Mesenchymal stem cell of Wharton's jelly (primary cell): ENCODE measurements around a stretch of chr16.

DNA sequence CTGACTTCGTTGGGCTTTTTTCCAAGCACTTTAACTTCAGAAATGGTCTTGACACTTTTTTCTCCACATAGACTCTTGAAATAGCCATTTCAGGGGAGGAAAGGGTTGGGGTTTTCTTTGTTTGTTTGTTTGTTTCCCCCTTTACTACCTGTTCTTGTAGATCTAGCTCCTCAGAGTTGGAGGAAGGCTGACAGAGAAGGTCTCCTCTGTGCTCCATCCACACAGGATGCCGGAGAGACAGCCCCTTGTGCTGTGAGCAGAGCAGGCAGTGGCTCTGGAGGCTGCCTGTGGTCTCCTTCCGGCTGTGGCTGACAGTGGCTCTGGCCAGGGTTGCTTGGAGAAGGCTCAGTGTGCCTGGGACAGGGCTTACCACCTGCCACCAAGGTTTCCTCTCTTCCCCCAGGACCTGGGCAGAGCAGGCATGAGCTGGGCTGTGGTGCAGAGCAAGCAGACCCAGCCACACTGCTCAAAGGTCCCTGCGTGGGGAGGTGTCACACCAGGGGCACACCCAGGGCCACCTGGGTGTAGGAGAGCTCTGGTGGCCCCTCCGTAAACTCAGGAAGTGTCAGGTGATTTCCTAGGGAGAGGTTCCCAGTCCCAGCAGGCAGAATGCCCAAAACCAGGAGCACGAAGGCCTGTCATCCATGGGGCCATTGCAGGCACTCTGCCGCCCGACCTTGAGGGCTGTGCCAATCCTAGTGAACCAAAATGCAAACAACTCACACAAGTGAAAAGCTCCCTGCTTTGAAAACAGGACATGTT lies 21.6 kb downstream of the CIBAR2 start:
- CAGE, long polyA plus RNA, result no peak

DNA sequence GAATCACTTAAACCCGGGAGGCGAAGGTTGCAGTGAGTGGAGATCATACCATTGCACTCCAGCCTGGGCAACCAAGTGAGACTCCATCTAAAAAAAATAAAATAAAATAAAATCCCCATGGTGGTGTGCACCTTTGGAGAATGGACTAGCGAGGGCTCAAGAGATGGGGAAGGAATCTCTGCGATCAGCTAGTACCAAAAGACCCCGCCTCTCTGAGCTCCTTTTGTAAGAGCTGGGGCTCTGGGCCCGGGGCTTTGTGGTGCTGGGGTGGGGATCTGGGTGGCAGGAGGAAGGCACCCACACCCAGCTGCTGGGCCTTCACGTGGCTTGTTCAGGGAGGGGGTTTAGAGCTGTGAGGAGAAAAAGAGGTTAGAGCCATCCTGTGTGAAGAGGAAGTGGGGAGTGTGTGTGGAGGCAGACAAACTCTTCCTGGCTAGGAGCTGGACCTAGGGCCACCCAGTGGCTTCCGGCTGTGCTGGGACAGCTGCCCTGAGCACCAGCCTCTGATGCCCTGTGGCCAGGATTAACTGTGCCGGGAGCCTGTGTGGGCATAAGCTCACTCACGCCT lies 7.6 kb downstream of the CIBAR2 start:
- CAGE, long polyA plus RNA, result no peak

- CAGE, long polyA plus RNA, result no peak
Measured at GRCh38 chr16:85159329-85159966, 47.2 kb upstream of the CIBAR2 start.

DNA sequence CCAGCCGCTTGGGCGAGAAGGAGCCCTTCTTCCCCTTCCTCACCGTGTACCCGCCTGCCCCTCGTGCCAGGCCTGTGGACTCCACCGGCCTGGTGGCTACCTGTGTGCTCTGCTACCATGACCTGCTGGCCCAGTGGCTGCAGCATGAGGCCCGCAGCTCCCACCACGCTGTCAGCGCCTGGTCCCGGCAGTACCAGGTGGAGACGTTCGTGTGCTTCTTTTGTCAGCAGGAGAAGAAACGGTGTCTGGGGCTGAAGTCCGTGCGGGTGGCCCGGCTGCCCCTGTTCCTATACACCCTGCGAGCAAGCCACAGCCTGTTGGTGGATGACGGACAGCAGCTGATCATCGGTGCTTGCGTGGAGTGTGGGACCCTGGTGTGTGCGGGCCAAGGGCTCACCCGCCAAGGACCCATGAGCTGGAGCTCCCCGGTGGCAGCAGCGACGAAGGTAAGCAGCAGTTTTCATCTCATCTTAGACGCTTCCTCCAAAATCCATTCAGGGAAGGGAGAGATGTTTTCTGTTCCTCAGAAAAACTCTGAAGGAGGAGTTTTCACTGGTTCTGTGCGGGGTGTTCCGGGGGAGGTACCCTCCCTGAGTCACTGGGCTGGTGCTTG lies 59.2 kb upstream of the CIBAR2 start:
- CAGE, long polyA plus RNA, result no peak

DNA sequence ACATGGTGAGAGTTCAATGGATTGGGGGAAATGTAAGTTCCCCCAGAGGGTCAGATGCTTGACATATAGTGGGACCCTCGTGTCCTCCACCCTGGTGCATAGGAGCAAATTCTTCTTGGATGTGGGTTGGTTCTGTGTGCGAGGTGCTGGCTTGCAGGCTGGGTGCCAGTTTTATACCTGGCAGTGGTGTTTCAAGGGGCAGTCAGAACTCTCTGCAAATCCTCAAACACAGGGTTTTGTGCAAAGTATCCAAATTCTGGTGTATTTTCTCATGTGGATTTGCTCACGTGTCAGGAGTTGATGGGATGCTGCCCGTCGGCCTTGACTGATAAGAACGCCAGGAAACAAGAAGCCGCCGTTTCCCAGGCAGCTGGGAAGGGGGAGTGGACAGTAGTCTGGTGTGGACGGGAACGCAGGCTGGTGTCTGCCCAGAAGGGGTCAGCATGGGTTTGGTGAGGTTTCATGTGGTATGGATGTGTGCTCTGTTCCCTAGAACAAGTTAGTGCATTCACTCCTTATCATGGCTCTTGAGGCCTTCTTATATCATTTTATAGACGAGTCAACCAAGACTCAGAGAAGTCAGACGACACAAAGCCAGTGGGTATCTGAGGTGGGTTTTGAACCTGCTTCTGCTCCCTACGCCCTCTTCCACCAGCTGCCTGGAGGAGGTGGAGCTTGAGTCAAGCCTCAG lies 61.3 kb upstream of the CIBAR2 start:
- CAGE, long polyA plus RNA, result no peak

- CAGE, long polyA plus RNA, result no peak
Measured at GRCh38 chr16:85187050-85187421, 74.8 kb upstream of the CIBAR2 start.

DNA sequence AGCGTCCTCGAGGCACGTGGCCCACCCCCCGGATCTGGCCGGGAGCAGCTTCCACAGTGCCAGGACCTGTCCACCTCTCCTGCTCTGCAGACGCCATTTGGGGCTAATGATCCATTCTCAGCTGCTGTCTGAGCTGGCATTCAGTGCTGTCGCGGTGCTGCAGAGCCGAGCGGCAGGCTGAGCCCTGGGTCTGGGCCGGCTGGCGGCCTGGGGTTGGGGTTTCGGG lies 197.2 kb upstream of the CIBAR2 start:
- CAGE, long polyA plus RNA, result no peak

DNA sequence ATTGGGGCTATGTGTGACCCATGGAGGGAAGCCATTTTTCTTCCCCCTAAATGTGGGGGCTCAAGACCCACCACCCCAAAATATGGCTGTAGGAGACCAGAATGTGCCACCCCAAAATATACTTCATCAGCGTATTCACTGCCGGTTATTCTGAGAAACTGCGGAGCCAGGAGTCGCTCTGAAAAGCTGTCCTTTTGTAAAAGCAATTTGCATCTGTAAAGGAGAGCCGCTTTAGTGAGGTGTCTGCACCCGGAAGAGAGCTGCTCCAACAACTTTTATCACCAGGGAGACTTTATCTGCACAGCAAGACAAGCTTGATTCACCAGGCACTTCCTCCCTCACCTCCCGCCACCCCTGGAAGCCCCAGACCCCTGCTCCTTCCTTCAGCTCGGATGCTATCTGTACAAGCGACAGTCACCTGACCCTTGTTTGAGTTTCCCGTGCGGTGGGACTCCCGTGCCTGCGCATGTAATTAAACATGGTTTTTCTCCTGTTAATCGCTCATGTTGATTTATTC lies 222.4 kb upstream of the CIBAR2 start:
- CAGE, long polyA plus RNA, result no peak

DNA sequence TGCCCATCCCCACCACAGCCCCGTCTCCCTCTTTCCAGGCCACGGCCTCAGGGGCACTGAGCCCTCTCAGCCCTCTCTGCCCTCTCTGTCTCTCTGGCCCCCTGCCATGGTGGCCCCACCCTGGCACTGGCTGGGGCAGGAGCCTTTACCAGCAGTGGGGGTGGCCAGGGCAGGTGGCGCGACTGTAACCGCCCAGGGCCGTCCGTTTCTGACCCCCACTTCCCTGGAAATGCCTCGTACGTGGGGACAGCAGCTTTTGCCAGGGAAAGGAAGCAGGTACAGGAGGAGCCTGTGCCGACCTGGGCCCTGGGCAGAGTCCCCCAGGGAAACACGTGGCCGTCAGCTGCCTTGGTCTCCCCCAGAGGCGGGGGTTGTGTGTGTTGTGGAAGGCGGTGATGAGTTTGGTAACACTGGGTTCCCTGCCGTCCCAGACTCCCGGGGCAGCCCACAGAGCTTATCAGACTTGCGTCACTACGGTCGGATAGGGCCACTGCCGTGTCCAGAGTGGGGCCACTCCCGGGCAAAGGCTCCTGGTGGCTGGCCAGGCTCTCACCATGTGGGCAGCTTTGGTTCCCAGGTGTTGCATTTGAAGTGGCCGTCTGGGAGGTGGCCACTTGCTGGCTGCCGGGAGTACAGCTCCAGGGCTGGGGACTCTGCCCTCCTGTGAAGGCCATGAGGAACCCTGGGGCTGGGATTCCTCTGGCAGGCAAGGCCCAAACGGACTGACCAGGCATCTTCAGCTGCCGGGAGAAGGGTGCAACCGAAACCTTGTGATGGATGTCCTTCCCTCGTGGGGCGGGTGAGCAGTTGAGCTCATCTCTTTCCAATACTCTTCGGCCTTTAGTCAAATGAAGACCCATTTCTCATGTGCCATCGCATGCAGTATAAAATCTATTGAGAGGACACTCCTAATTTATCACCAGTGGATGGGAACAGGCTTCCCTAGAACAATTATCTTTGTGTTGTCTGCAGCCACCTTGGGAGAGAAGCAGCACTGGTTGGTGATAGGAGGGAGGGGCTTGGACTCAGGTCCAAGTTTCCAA lies 249.5 kb upstream of the CIBAR2 start:
- CAGE, long polyA plus RNA, result no peak

- CAGE, long polyA plus RNA, result no peak
Measured at GRCh38 chr16:85372686-85373289, 240.3 kb upstream of the GSE1 start.

DNA sequence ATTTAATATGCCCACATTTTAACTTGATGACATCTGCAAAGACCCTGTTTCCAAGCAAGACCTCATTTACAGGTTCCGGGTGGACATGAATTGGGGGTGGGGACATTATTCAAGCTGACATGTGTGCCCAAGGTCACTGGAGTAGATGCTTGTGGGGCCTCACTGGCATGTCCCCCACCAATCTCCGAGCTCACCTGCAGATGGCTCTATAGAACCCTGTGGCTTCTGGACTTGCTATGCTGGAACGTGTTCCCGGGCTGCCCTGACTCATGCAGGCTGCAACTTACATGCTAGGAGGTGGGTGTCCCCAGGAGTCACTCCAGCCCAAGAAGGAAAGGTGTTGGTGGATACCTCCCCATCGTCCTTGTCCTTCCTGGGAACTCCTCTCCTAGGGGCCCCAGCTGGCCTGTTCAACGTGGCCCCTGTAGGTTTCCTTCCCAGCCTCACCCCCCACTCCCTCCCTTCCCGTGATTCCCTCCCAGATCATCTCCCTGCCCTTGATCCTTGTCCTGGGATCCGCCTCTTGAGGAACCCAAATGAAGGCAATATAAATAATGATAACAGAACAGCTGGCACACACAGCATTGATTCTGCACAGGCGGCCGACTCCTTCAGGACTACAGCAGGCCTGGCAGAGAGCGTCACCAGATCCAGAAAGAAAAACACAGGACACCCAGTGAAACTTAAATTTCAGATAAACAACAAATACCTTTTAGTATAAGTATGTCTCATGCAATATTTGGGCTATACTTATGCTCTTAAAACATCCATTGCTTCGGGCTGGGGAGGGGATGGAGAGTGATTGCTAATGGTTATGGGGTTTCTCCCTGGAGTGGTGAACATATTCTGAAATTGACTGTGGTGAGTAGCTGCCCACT lies 221.2 kb upstream of the GSE1 start:
- CAGE, long polyA plus RNA, result no peak

GRCh38 chr16:85439302-85439942 lies 173.7 kb upstream of the GSE1 start:
- CAGE, long polyA plus RNA, result no peak

DNA sequence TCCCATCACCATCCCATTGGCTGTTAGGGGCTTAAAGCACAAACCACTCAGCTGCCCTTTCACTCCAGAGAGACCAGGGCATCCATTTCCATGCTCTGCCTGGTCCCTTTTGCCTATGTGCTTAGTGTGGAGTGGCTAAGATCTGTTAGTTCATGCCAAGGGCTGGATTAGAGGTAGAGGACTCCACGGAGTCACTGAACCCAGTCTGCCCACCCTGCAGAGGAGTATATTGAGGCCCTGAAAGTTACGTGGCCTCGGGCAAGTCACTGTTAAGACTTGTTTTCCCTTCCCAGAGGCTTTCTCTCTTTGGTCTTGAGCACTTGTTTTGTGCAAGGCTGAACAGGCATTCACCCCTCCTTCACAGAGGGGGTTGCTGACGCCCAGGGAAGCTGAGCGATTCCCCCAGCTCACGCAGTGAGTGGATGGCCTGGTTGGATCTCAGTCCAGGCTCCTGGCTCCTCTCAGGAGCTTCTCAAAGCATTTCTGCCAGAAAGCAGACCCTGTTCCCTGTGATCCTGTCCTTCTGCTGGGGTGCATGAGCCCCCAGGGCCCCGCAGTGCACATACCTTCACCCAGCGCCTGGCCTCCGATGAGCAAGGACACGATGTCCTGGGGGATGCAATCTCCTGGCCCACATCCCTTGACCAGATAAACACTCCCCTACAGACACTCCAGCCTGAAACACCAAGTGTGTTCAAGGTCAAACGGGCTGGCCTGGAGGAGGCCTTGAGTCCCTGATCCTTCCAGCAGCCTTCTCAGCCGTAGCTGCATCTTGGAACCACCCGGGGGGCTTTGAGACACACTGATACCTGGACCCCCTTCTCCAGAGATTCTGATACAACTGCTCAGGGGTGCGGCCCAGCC lies 153.4 kb upstream of the GSE1 start:
- CAGE, long polyA plus RNA, result no peak

GRCh38 chr16:85460354-85461341 lies 152.5 kb upstream of the GSE1 start:
- CAGE, long polyA plus RNA, result no peak

DNA sequence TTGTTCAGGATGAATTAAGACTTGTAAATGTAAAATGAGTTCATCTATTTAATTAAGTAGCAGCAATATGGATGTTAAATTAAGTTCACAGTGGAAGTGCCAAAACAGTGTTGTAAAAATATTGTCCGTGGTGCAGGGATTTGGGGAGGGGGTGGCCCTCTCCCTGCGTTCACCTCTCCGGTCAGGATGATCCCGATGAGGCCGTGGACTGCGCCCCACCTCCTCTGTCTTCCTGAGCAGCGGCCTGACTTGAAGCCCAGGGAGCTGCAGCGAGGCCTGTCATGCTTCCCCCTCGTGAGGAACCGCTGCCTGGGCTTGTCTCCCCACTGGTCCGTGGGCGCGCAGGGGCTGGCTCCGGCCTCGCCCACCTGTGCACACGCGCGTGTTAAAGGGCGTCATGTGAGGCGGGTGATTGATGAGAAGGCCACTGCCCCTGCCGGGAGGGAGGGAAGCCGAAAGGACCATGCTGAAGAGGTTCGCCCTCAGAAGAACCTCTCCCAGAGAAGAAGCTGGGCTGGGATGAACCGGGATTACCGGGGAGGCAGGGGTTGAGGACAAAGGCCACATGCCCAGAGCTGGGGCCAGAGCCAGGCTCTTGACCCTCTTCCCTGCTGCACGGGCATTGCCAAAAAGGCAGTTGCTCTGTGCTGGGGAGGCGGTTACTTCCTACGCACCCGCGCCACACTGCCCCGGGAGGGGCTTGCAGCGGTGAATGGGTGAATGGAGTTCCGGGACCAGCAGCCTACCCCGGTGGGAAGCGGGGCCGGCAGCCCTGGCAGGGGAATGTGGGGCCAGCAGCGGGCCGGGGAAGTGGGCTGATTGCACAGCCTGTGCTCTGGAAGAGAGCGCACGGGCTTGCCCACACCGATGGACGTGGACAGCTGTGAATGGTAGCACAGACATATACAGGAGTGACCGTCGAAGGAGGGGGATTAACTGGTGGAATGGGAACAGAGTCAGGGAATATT lies 85.9 kb upstream of the GSE1 start:
- CAGE, long polyA plus RNA, result no peak

- CAGE, long polyA plus RNA, result no peak
Measured at GRCh38 chr16:85553946-85554505, 59.1 kb upstream of the GSE1 start.

DNA sequence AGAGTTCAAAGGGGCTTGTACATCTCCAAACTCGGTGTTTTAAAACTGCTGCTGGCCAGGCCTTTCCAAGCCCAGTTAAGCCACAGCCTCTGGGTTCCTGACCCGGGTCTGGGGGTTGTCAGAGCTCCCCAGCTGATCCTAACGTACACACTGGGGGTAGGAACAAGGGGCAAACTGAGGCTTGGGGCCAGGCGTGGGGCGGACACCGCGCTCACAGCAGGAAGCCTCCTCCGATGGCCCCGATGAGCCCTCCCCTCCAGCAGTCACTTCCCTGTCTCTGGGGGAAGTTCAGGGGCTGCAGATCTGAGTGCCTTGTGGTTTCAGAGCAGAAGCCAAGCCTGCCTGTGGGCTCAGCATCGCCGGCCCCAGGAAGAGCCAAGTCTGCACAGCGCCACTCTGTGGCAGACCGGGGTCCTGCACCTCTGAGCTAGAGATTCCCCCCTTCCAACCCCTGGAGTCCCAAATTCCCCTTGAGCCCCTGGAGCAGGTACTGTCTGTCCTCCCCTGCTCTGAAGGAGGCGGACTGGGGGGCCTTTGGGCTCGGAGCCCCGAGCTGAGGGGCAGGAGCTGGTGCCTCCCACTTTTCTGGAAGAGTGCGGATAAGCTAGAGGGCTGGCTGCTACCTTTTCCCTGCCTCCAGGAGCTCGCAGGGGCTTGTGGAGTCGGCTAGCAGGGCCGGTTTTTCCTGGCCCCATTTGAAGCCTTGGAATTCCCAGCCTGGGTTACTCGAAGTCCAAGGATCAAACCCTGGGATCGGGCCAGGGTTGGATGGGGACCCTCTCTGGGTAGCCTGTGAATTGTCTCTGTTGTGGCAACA lies 2.8 kb downstream of the GSE1 start:
- CAGE, long polyA plus RNA, result no peak

DNA sequence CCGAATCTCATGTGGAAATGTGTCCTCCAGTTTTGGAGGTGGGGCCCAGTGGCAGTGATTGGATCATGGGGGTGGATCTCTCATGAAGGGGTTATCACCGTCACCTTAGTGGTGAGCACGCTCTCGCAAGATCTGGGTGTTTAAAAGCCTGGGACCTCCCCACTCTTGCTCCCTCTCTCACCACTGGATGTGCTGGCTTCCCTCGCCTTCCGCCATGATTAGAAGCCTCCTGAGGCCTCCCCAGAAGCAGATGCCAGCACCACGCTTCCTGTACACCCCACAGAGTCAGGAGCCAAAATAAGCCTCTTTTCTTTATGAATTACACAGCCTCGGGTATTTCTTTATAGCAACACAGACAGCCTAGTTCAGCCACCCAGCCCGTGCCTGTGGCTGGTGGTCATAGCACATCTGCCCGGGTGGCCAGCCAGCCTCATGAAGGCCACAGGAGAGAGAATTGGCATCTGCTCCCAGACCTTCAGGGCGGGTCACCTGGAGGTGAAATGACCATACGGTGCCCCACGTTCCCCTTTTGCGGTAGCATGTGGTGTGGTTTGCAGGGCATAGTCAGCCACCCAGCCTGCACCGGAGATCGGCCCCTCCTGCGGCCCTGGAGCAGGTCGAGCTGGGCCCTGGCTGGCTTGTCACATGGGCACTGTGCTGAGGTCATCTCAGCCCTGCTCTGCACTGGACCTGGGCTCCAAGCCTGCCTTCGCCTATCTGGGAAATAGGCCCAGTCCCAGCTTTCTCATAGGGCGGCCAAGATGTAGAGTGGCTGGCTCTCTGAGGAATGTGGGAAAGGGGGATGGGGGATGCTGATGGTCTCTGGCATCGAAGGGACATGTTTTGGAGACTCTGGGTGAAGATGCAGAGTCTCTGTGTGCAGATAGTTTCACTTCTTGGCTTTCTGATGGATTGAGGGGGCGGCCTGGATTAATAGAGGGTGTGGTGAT lies 16.1 kb downstream of the GSE1 start:
- CAGE, long polyA plus RNA, result no peak

DNA sequence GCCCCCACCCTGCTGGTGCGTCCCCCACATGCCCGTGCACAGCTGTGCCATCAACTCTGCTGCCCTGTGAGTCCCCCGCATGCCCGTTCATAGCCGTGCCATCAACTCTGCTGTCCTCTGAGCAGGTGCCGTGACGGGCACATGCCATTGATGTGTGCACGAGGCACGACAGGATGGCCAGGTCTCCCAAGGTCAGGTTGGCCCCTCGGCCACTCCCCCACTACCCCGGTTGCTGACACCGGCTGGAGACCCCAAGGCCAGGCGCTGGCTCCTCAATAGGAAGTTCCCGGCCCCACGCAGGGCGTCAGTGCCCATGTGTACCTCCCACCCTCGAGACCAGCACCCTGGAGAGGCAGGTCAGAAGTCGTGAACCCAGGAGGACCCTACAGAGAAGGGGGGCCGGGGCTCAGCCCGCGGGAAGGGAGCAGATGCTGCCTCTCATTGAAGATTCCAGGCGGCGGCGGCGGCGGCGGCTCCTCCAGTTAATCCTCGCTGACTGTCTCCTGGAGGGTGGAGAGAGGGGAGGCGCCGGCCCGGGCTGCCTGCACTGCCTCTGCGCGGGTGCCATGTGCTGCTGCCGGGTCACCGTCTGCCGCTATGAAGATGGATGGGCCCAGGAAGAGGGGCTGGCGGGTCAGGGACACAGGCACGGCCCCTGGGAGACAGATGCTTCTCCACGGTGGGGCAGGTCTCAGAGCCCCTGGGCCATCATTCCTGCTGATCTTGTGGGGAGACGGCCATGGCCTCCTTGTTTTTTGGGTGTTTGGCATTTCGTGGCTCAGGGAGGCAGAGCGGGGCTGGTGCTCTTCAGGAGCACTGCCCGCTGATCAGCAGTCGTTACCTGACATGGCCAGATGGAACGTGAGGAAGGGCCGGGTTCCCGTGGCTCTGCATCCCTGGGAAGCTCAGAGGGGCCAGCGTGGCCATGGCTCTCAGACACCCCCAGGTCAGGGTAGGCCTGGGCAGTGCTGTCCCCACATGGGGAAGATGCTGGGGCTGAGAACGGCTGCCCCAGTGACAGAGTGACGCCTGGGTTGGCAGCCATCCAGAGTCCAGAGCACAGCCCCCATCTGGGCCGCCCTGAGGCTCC lies 36.3 kb downstream of the GINS2 start:
- CAGE, long polyA plus RNA, result no peak

- CAGE, long polyA plus RNA, result no peak
Measured at GRCh38 chr16:85657033-85657694, 31.6 kb downstream of the GINS2 start.